Measurements from ENCODE around the genes HOMEZ, NGDN and PSME1.

- PRO-cap, 2 experiments, result no peak in any of the 2 experiments
Observed at GRCh38 chr14:22979758-22980403, 2.5 kb downstream of the AJUBA start.

DNA sequence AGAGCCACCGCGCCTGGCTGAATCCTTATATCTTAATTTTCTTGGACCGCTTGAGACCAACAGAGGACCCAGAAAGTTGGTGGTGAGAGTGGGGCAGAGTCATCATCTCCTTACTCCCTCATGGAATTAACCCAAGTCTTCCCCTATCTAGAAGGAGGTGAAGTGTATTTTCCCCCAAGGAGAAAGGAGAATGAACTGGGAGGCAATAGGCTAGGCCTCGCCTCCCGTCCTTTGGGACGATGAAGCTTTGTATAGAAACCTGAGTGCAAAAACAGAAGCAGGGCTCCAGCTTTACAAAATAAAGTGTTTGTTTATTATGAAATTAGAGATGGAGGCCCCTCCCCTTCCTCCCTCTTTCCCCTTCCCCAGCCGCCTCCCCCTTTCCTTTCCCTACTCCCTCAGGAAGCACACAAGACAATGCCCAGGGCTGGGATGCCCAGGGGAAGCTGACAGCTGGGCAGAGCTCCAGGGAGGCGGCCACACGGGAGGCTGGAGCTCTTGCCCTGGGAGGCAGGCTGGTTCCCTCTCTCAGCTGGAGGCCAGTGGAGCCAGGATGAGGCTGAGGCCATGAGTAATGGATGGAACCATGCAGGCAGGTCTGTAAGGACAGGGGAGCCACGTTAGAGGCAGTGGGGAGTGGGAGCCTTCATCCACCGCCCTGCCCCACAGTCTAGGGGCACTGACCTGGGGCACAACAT lies 4.9 kb downstream of the PSMB11 start:
- PRO-cap, 2 experiments, result no peak in any of the 2 experiments

- PRO-cap, 2 experiments, result peak in 1 of 2 experiments; most common minus-strand start chr14:23095856 (in 1)
Observed at GRCh38 chr14:23095675-23096141, 403 bp downstream of the C14orf119 start.

DNA sequence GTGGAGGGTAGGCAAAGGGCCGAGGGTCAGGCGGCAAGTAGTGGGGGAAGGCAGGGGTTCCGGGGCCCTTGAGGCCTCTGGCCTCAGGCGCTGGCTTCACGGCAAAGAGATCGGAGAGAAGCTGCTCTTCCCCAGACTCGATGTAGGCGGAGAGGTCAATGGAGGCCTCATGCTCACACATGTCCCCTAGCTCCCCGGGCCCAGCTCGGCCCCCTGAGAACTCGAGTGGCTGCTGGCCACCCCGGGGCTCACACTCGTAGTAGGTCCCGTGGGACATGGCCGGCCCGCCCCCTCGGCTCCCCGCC lies 288 bp downstream of the CEBPE start:
- PRO-cap, 2 experiments, result no peak in any of the 2 experiments

DNA sequence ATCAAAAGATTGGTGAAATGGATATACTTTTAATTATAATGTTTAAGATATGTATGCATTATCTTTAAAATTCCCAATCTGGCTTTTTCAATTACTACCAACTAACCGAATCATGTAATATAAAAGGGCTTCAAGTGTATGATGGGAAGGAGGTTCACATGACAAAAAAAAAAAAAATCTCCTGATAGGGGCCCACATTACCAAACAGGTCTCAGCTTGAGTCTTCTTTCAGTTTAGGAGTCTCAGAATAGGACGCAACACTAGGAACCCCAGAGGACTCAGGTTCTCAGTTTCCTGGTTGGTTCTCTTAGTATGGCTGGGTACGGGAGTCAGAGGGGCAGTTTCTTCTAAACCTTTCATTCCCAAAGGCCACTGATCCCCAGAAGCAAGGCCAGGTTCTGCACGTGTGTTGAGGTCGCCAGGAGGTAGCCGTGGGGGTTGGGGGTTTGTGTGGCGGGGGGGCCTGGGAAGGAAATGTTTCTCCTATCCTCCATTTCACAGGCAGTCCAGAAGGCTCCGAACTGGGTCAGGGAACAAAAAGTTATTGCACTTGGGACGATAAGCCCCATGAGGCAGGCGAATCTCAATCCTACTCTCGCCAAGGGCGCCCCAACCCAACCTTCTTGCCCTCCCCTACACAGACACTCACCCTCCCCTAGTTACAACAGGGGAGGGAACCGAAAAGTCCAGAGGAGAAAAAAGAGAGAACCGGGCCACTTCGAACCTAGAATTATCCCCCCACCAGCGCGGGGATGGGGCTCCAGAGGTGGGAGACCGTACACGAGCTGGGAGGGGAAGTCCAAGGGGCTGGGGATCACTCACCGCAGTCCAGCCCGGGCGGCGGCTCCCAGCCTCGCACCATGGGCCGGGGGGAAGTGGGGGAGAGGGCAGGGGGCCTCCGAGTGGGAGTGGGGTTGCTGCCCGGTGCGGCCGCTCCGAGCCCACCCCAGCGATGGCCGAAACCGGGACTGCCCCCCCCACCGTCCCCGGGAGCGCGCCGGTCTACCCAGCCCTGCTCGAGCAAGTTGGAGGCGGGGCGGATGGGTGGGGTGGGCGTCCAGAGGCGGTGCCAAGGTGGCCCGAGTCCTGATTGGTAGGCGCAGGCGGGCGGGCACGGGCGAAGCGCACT lies at the start of gene HOMEZ:
Gene HOMEZ (minus strand): TSS at position 1,042 of the 1,129 bp plus-strand sequence.
- PRO-cap, 2 experiments, result peak in 2 of 2 experiments; most common plus-strand start position 231 of the sequence (in 1); most common minus-strand start position 954 of the sequence (in 1)

- PRO-cap, 2 experiments, result peak in 2 of 2 experiments; most common plus-strand start chr14:23302501 (in 1); most common minus-strand start chr14:23302403 (in 1)
Observed at GRCh38 chr14:23302057-23302592, 534 bp downstream of the PPP1R3E start.

- PRO-cap, 2 experiments, result no peak in any of the 2 experiments
Observed at GRCh38 chr14:23310618-23311432, 4.2 kb downstream of the BCL2L2 start.

- PRO-cap, 2 experiments, result no peak in any of the 2 experiments
Observed at GRCh38 chr14:23323723-23324341, 2.6 kb downstream of the PABPN1 start.

DNA sequence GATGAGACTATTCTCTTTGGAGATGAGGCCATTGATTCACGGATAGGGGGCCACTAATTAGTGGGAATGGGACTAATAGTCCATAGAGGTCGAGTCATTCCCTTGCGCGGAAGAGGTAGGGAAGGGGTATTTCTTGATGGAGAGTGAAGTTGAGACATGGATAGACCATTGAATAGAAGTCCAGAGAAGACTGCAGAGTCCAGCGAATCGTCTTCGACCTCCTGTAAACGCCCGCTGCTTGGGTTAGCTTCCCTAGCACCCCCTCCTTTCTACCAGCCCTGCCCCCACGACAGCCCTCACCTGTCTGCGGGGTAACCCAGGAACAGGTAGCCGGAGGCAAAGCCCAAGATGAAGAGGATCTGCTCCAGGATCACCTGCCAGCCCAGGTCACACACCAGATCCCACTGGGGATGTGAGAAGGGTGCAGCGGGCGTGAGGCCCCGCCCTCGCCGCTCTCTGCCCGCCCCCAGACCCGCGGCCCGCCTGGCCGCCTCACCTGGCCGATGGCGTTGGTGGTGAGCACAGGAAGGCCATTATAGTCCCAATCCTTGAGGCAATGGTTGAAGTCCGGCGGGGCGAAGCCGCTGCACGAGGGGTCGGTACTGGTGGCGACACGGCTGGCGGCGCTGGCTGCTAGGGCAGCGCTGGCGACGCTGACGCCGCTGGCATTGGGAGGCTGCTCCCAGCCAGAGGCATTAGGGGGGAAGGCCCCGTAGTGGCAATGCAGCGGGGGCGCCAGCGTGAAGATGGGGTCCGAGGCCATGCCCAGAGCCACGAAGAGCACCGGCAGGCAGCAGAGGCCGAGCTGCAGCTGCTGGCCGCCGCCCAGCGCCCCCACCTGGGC lies 1.0 kb downstream of the SLC22A17 start:
- PRO-cap, 2 experiments, result no peak in any of the 2 experiments

DNA sequence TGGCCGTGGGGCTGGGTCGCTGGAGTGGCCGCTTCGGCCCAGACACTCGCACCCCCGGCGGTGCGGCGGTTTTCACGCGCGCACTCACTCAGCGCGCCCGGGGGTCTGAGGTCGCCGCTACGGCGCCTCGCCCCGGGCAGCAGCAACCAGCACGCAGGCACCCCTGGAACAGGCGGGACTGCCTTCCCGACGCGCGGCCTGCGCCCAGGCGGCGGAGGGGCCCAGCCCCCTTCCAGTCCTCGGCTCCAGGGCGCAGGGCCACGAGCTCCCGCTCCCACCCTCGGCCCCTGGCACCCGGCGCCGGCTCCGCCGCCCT lies 639 bp upstream of the EFS start:
- PRO-cap, 2 experiments, result no peak in any of the 2 experiments

DNA sequence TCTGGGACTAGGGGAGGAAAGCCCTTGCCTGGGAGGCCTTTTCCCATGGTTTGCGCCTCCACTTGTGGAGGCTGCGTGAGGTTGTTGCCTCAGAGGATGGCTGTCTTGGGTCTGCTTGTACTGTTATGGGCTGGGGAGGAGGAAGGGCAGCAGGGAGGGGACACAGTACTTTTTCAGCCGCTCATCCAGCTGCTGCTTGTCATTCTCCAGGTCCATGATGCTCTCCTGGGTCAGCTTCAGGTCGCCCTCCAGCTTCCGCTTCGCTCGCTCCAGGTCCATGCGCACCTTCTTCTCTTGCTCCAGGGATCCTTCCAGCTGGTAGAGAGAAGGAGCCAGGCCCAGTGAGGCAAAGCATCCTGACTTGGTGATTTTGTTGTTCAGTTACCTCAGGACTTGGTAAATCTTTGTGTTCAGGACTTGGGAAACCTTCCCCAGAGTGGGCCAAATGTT lies 13.4 kb downstream of the MYH7 start:
- PRO-cap, 2 experiments, result no peak in any of the 2 experiments

DNA sequence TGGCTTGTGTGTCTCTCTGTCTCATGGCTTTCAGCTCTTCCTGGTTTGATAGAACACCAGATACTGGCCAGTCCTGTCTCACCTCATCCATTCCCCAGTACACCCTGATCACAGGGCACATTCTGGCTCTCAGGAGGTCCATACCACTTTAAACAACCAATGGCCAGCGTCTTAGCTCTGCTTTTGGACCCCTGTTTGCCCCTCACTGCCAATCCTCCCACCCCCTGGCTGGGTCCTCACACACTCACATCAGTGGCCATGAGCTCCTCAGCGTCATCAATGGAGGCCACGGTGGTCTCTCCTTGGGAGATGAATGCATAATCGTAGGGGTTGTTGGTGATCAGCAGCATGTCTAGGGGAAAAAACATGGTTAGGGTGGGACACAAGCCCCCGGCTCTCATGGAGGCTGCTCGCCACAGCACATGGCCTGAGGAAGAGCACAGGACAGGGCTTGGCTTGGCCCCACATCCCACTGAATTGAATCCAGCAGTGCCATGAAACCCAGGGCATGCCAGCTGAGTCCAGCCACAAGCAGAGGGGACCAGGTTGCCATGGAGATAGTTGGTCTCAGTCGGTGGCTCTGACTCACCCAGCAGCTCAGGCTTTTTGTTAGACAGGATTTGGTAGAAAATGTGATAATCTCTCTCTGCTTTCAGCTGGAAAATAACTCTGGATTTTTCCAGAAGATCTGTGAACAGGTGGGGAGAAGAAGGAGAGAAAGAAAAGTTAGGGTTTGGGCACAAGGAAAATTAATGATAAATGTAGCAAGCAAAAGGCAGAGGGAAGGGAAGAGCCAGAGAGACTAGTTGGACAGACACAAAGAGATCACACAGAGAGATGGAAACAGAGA lies 4.9 kb downstream of the MYH7 start:
- PRO-cap, 2 experiments, result no peak in any of the 2 experiments

DNA sequence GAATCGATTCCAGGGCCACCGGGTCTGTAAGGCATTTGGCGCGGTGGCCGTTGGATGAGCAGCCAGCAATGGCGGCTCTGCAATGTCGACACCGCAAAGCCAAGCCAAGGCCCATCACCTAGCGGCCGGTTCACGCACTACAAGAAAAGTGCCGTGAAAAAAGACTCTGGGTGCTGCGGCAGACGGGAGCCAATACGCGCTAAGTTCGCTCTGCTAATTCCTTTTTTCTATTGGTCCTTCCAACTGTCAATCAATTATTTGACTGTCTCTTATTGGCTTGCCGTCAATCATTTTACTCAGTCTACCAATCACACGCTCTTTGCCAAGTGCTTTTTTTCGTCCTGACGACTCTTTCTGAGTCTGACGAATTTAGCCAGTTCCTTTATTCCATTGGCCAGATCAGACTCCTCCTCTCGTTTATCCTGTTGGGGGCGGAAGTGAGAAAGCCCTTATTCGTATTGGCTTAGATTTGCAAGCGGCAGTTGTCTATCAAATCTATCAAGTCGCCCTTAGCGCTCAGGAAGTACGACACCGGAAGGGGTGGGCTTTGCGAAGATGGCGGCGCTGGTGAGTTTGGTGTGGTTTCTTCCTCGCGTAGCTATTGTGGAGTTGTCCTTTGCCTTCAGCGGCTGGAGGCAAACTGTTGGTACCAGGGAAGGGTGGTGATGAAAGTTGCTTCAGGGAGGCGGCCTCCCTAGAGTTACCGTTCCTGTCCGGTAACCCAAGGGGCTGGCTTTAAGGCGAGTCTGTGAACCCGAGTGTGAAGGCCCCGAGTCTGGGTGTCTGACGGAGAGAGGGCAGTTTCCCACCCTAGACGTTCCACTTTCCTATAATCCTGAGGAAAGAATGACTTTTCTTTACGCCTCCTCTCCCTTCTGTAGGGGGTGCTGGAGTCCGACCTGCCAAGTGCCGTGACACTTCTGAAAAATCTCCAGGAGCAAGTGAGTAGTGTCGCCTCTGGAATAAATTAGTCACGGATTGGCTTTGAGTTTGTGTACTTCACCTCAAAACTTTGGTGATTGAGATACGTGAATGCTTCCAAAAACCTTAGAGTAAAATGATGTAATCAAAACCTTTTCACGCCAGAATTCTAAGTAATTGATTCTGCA lies at the start of gene NGDN:
Gene NGDN (plus strand): TSS at position 543 of the 1,109 bp plus-strand sequence.
- PRO-cap, 2 experiments, result peak in 2 of 2 experiments; most common plus-strand start position 550 of the sequence (in 2); most common minus-strand start position 79 of the sequence (in 1)

- PRO-cap, 2 experiments, result no peak in any of the 2 experiments
Observed at GRCh38 chr14:23566561-23567666, 677 bp downstream of the AP1G2 start.

DNA sequence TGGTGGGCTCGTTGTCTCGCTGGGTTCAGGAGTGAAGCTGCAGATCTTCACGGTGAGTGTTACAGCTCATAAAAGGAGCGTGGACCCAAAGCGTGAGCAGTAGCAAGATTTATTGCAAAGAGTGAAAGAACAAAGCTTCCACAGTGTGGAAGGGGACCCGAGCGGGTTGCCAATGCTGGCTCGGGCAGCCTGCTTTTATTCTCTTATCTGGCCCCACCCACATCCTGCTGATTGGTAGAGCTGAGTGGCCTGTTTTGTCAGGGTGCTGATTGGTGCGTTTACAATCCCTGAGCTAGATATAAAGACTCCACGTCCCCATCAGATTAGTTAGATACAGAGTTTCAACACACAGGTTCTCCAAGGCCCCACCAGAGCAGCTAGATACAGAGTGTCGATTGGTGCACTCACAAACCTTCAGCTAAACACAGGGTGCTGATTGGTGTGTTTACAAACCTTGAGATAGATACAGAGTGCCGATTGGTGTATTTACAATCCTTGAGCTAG lies 5.6 kb upstream of the JPH4 start:
- PRO-cap, 2 experiments, result no peak in any of the 2 experiments

GRCh38 chr14:23884043-23884549 lies 69.5 kb upstream of the DHRS4 start:
- PRO-cap, 2 experiments, result no peak in any of the 2 experiments

- PRO-cap, 2 experiments, result no peak in any of the 2 experiments
Observed at GRCh38 chr14:24080859-24081995, 9.9 kb downstream of the CPNE6 start.

DNA sequence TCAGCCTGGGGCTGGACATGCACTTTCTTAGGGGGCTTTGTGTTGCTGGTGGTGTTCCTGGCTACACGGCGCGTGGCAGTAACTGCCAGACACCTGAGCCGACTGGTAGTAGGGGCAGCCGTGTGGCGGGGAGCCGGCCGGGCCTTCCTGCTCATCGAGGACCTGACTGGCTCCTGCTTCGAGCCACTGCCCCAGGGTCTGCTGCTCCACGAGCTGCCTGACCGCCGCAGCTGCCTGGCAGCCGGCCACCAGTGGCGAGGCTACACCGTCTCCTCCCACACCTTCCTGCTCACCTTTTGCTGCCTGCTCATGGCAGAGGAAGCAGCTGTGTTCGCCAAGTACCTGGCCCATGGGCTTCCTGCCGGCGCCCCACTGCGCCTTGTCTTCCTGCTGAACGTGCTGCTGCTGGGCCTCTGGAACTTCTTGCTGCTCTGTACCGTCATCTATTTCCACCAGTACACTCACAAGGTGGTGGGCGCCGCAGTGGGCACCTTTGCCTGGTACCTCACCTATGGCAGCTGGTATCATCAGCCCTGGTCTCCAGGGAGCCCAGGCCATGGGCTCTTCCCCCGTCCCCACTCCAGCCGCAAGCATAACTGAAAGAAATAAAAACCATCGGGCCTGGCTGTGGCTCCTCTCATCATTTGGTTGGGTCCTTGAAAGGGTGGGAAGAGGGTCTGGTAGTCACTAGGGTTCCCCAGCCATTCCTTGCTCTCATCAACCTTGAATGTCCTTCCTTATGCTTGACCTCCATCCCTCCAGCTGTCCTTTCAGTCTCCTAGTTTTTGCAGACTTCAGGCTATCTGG lies 2.0 kb downstream of the FITM1 start:
- PRO-cap, 2 experiments, result peak in 2 of 2 experiments; most common minus-strand start position 104 of the sequence (in 1)

- PRO-cap, 2 experiments, result peak in 2 of 2 experiments; most common plus-strand start chr14:24136203 (in 2); most common minus-strand start chr14:24135945 (in 2)
Observed at GRCh38 chr14:24135266-24136315, at the start of gene PSME1. Gene PSME1 (plus strand): TSS chr14:24136194.

- PRO-cap, 2 experiments, result no peak in any of the 2 experiments
Observed at GRCh38 chr14:24136316-24136669, 299 bp downstream of the PSME1 start.